MCF 10A (cell line): Measurements from ENCODE around the genes CABIN1 and UPB1.

DNA sequence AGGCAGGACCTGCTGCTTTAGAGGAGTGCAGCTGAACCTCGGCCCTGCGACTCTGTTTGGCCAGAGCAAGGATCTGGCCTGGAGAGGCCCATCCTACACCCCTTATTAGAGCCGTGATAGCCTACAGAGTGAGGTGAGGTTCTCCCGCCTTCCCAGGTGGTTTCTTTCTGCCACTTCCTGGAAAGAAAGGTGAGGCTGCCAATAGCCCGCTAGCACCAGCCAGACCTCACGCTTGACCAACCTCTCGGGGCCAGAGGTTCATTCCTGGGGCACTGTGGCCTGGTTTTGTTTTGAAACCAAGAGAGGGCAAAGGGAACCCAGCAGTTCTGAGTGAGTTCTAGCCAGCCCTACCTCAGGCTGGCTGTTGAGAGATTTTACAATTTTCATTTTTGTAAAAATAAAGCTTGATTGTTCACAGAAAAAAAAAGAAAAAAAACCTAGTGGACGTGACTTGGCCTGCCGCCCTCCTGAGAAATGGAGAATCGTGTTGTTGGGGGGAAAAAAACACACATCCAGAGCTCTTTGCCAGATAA is 84.3 kb downstream of the BCR start:
- PRO-cap, result no peak
- RRBS, result no CpG with 5 or more reads among the region's 10 CpGs

DNA sequence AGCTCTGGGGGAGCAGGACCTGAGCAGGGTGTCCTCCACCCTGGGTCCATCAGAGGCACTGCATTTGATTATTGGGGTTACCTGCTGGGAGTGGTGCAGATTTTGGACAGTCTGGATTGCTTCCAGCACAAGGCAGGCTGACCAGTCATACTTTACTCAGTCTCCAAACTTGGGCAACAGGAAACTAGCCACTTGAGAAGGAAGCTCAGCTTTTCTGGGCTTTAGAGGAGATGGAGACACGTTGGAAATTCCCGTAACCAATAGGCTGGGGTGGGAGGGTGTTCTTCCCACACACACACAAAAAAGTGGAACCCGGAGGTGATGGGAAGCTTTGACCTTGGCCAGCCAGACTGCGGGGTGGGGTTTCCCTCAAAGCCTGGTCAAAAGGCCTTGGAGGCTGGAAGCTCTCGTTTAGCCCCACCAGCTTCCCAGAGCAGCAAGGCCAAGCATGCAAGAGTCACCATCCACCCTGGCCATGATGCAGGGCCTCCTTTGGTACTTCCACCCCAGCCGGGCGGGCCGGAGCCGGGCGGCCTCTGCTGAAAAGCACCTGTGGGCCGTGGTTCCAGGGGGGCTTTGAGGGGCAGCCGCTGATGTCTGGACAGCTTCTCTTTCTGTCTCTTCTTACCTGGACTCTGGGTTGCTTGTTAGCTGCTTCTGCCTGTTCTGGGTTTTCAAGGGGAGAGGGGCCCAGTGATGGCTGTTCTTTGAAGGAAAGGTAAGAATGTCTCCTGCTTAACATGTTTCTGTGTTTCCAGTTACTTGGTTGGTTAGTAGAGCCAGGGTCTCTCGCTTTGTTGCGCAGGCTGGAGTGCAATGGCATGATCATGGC is 126.2 kb downstream of the BCR start:
- PRO-cap, result no peak
- RRBS, result no CpG with 5 or more reads among the region's 14 CpGs

- PRO-cap, result no peak
- RRBS, result no CpG with 5 or more reads among the region's 19 CpGs
Observed at GRCh38 chr22:23504103-23504922, 75.8 kb downstream of the IGLL1 start.

GRCh38 chr22:23533719-23534247 is 46.3 kb downstream of the IGLL1 start:
- PRO-cap, result no peak
- RRBS, result no CpG with 5 or more reads among the region's 8 CpGs

- PRO-cap, result no peak
- RRBS, result 20% methylated on average over 2 of the region's 18 CpGs
Observed at GRCh38 chr22:23539565-23539987, 40.5 kb downstream of the IGLL1 start.

DNA sequence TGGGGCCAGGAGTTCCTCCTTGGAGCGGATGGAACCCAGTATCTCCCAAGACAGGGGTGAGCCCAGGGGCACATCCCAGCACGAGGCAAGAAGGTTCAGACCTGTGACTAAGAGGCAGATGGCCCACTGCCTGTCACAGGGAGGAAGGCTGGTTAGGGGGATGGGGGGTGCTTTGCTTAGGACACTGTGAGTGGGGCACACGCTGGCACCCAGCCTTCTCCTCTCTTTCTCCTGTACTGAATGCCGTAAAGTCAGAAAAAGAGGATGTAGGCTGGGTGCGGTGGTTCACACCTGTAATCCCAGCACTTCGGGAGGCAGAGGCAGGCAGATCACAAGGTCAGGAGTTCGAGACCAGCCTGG is 24.5 kb downstream of the RGL4 start:
- PRO-cap, result no peak
- RRBS, result no CpG with 5 or more reads among the region's 7 CpGs

GRCh38 chr22:23763360-23764054 is 717 bp downstream of the C22orf15 start:
- PRO-cap, result no peak
- RRBS, result 84% methylated on average over 6 of the region's 34 CpGs

- PRO-cap, result no peak
- RRBS, result no CpG with 5 or more reads among the region's 11 CpGs
Observed at GRCh38 chr22:23835647-23836310, 3.0 kb downstream of the DERL3 start.

DNA sequence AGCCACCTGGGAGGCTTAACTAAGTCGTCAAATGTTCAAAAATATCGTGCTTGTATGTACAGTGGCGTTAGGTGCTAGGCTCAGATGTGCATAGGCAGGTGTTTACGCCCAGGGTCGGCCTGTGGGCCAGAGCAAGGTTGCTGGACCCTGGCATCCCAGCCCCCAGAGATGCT is 316 bp downstream of the SLC2A11 start:
- PRO-cap, result no peak
- RRBS, result no CpG with 5 or more reads among the region's 5 CpGs

- PRO-cap, result no peak
- RRBS, result no CpG with 5 or more reads among the region's 17 CpGs
Observed at GRCh38 chr22:23895978-23897019, 2.1 kb downstream of the MIF start.

GRCh38 chr22:24011144-24012151 is at the start of gene CABIN1:
TSS of gene CABIN1 (plus strand) at chr22:24011304.
- PRO-cap, result bidirectional peak, plus-strand start at chr22:24011313, minus-strand start at chr22:24011037; bidirectional peak, plus-strand start at chr22:24011644, minus-strand start at chr22:24011595
- RRBS, result 1% methylated on average over 17 of the region's 72 CpGs

DNA sequence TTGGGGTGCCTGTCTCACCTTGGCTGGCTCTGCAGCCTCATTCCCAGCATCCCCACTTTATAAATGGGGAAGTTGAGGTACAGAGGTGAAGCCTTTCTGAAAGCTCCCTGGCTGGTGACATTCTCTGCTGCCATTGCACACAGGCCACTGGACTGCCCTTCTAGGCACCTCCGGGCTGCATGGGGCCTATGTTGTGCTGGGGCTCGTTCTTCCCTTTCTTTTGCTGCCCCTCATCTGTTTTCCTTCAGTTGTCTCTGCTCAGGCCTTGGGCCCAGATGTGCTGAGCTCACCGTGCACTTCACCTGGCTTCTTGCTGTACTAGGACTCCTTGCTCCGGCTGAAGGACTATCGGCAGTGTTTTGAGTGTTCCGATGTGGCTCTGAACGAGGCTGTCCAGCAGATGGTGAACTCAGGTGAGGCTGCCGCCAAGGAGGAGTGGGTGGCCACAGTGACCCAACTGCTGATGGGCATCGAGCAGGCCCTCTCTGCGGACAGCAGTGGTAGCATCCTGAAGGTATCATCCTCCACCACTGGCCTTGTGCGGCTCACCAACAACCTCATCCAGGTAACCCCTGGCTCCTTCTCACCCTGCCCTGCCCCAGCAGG is 59.5 kb downstream of the CABIN1 start:
- PRO-cap, result no peak
- RRBS, result no CpG with 5 or more reads among the region's 11 CpGs

GRCh38 chr22:24177164-24177856 is 4.0 kb upstream of the SUSD2 start:
- PRO-cap, result no peak
- RRBS, result no CpG with 5 or more reads among the region's 13 CpGs

DNA sequence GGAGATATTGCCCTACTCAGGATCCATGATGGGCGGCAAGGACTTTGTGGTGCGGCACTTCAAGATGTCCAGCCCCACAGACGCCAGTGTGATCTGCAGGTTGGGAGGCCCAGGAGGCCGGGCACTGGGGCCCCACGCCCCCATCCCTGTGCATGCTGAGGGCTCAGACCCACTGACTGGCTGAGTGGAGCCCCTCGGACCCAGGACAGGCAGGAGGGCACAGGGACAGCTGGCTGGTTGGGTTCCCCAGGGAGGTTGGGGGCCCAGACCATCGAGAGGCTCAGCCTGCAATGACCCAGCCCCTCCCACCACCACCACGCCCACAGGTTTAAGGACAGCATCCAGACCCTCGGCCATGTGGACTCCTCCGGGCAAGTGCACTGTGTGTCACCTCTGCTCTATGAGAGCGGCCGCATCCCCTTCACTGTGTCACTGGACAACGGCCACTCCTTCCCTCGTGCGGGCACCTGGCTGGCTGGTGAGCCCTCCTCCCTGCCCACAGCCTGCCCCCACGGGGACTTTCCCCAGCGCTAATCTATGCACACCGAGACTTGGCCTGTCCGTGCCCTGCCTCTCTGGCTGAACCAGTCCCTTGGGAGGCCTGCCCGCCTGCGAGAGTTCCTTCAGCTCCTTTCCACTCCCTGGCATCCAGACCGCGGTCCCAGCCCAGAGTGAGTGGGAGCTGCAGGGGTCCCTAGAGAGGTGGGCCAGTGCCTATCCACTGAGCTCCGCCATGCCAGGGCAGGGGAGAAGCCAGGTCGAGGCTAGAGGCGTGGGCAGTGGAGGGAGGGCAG is 2.1 kb downstream of the SUSD2 start:
- PRO-cap, result no peak
- RRBS, result no CpG with 5 or more reads among the region's 26 CpGs

GRCh38 chr22:24207884-24208422 is 26.7 kb downstream of the SUSD2 start:
- PRO-cap, result bidirectional peak, plus-strand start at chr22:24208296, minus-strand start at chr22:24208194
- RRBS, result no CpG with 5 or more reads among the region's 3 CpGs

GRCh38 chr22:24247311-24248203 is 2.7 kb upstream of the GGT5 start:
- PRO-cap, result no peak
- RRBS, result no CpG with 5 or more reads among the region's 24 CpGs

DNA sequence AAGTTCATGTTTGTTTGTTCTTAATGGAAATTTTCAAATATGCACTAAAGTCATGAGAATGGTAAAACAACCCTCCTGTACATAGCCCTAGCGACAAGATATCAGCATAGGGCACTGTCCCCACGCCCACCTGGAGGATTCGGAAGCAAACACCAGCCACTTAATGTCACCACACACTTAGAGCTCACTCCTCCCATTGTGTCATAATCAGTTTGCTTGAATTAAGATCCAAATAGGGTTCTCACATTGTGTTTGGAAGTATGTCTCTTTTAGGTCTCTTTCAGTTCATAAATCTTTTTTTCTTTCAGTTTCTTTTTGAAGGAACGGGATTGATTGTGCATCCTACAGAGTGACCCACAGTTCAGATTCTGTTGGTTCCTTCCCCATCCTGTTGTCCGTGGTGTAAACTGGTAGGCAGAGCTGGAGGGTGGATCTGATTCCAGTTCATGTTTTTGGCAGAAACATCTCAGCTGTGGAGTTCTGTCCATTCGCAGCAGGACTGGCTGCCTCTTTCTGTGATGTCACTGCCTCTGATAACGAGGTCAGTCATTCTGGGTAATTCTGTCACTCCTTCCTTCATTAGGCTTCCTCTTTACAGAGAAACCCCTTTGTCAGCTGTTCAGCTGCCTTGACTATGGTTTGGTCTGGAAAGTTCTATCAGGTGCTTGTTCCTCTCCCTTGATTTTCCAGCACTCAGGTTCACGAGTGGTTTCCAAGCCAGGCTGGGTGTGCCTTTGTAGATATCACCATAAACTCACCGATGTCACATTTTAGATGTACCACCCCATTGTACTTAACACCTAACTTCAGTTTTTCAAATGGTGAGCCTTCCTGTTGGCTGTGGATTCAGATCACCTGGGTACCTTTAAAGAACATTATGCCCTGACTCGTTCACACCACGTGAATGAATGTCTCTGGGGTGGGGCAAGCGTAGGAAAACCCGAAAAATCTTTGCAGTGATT is 26.2 kb upstream of the ADORA2A start:
- PRO-cap, result no peak
- RRBS, result no CpG with 5 or more reads among the region's 13 CpGs

- PRO-cap, result no peak
- RRBS, result 10% methylated on average over 2 of the region's 23 CpGs
Observed at GRCh38 chr22:24424962-24425455, 2.4 kb upstream of the ADORA2A start.

DNA sequence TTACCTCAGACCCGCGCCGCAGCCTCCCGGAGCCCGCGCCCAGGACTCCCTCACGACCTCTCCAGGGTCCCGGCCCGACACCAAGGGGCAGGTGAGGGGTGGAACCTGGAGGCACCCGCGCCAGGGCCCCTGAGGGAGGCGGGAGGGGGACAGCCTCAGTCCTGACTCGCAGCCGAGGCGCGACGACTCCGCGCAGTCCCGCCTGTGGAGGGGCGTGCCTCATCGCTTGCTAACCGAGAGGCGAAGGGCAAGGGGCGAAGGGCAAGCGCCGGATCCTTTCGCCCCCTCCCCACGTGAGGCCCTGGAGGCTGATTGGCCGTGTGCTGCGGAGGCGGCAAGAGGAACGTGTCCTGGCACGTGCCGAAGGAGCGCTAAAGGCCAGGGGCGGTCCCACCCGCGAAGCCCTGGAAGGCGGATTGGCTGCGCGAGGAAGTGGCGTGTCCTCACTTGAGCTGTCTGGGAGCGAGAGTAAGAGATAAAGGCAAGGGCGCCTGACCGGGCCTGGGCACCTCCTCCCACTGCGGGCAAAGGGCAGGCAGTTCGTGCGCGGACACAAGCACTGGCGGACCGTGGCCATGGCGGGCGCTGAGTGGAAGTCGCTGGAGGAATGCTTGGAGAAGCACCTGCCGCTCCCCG is at the start of gene UPB1:
UPB1 (plus strand) TSS at position 504 of the 636 bp plus-strand sequence.
- PRO-cap, result no peak
- RRBS, result 84% methylated on average over 8 of the region's 57 CpGs

DNA sequence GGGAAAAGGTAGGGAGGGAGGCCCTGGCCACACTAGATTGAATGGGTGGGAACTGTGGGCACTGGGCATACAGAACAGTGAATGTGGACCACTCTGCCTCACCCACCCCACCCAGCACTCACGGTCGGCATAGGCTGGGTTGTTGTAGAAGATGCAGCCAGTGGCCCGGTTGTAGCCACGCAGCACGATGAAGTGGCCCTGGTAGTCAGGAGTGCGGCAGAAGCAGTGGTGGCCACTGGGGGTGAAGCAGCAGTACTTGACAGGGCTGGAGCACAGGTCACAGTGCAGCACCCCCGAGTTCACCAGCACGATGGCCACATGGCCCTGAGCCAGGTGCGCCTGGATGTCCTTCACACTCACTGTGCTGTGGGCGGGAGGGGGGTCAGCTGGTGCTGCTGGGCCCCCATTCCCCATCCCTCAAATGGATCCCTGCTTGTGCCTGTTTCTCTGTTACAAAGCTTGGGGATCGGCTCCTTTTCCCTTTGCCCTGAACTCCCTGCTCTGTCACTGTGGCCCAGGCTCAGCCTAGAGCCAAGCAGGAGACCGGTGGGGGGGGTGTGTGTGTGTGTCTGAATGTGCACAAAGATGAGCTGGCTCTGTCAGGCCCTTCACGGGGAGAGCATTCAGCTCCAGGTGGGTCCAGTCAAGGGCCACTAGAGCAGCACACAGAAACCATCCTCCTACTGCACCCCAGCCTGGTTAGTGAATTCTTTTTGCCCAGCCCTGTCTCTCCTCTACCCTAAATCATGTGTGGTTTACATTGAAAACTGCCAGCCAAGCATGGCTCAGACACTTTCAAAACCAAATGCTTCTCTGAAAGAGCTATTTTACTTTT is 11.0 kb downstream of the GUCD1 start:
- PRO-cap, result no peak
- RRBS, result no CpG with 5 or more reads among the region's 13 CpGs